Neural progenitor cell (in vitro differentiated cells): Measurements from ENCODE around the gene RNF152.

DNA sequence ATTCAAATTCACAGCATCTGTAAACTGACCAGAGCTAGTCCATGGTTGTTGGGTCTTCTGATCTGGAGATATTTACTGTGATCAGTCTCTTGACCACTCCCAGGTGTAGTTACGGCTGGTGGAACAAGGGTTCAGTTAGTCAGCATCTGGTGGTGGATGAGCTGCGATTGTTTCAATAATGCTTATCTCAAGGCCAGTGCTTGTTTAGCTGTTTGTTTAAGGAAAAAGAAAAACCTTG is 80.5 kb downstream of the PMAIP1 start:
- RAMPAGE, long total RNA = no peak

- RAMPAGE, long total RNA = no peak
Observed at GRCh38 chr18:61652153-61652500, 240.7 kb downstream of the RNF152 start.

- RAMPAGE, long total RNA = no peak
Observed at GRCh38 chr18:61864030-61864660, 28.7 kb downstream of the RNF152 start.

- RAMPAGE, long total RNA = no peak
Observed at GRCh38 chr18:61869864-61871131, 22.5 kb downstream of the RNF152 start.

DNA sequence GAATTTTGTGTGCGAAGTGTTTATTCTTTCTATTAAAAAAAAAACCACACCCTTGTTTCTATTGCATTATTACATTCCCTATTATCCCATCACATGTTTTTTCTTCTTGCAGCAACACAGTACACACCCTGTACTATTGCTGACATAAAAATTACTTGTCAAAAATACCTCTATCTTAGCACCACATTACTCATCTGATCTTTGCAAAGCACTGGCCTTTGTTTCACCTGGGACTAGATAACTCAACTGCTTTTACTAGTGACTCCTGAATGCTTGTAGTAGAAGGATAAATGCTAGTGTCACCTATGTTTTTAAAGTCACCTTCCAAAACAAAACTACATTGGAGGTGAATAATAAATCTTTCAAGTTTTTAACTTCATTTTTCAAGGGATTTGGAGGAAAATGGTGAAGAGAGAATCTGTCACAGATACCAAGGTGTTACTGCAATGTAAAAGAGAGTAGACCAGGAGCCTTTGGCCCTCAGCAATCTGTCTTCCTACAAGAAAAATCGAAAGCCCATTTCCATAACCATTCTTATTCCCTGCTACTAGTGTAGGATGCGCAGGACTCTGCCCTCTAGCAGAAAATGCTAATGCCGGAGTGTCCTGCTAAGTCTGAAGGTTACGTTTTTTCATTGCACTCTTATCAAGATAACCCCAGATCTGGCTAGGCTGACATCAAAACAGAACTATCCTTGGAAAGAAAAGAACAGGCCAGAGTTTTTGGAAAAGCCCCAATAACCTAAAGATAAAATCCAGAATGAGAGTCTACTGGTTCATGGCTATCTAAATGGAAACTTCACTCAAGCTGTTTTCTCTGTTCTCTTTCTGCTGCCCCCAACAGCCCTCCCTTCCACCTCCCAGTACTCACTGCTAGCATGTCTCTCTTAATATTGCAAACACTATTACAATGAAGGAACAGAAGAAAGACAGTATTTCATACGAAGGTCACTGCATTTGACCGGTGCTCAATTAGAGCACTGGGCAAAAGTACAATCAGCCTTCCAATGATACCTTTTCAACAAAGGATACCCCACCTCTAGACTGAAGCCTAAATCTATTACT is 1.1 kb downstream of the RNF152 start:
- RAMPAGE, long total RNA = no peak

- RAMPAGE, long total RNA = no peak
Observed at GRCh38 chr18:61892466-61892852, 348 bp downstream of the RNF152 start.

DNA sequence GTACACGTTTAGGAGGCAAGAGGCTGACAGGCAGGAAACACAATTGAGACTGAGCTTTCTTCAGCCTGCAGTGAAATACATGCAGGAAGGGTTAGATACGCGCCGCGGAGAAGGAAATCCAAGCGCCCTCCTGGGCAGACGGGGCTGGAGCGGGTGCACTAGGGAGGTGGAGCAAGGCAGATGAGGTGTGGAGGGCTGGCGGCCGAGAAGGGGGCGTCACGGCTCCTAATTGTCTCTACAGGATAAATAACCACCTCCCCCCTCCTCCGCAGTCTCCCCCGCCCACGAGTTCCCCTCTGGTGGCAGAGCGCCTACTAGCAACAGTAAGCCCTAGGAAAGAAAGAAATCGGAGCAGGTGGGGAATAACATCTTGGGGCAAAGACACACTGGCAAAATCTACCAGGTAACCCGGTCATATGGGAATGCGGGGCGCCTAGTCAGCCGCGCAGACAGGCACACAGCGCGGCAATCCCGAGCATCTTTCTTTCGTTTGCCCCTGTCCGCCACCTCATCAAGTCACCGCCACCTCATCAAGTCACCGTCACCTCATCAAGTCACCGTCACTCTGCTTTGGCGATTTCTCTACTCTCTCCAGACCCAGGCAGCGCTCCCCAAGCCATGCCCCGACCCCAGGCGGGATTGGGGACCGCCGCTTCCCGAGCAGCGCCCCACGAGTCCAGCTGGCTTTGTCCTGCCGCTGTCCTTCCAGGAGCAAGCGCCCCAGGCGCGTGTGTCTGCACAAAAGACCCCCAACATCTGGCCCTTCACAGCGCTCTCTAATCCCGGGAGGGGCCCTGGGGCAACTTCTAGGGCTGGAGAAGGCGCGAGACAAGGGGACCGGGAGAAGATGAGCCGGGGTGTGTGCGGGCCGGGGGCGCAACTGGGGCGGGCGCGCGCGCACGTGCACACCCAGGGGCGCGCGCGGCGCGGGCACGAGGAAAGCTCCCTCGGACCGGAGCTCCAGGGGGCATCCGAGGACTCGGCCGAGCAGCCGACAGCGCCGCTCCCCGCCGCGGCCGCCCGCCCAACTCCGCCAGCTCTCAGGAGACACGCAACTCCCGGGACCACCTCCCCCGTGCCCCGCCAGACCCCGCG is at the start of gene RNF152:
RNF152 (minus strand) TSS at position 155 of the 1,095 bp plus-strand sequence.
- RAMPAGE, long total RNA = no peak

GRCh38 chr18:61900536-61900993 is 7.8 kb upstream of the RNF152 start:
- RAMPAGE, long total RNA = no peak

GRCh38 chr18:61949729-61950486 is 57.1 kb upstream of the RNF152 start:
- RAMPAGE, long total RNA = no peak

DNA sequence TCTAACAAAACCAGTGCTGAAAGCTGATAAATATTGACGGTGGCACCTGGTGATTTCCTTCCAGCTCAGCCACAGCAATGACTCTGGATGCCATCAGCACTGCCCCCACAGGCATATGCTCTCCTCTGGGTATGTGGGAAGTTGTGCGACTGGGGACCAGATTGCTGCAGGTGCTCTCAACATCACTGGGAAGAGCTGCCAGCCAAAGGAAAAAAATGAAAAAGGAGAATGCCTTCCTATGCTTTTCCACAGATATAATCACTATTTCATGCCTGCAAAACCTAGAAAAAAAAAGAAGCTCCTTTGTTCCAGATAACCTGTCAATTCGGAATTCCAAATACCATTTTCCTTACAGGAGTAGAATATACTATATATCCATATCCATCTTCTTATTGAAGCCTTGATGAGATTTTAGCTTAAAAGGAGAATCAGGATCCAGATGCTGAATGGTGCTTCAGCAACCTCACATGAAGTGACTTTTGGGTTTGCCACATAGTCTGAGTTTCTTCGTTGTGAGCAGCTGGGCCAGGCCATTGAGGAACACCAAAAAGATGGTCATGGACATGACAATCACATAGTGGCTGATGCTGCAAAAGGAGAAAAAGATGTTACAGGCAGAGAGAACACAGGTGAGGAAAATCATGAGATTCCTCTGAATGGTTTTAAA is 141.3 kb downstream of the PIGN start:
- RAMPAGE, long total RNA = no peak

- RAMPAGE, long total RNA = no peak
Observed at GRCh38 chr18:62420048-62420484, 95.0 kb downstream of the TNFRSF11A start.

GRCh38 chr18:62420485-62421448 is 95.7 kb downstream of the TNFRSF11A start:
- RAMPAGE, long total RNA = no peak

DNA sequence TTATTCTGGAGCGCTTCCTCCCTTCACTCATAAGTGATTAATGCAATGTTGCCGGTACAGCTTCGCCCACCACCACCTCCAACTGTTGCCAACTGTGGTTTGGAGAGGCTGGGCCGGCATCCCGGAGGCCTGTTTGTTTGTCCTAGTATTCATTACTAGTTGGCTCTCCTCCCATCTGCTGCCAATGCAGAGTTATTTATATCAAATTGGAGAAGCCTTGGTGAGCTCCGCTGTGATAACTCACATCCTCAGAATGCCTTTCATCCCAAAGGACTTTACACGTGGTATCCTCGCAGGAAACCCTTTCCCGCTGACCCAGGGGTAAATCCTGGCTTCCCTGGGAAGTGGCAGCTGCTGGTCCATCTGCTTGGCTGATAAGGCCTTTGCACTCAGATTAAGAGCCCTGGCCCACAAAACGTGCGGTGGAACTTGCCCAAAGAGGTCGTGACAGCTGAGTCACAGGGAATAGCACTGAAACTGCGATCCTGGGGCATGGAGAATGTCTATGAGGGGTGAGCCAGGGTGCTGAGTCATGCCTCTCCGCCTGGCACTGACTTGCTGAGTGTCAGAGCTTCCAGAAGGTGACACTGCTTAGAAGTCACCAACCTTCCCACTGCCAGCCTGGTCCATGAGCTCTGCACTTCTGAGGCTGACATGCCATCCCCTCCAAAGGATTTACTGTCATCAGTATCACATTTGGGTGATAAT is 71.9 kb upstream of the ZCCHC2 start:
- RAMPAGE, long total RNA = no peak

- RAMPAGE, long total RNA = no peak
Observed at GRCh38 chr18:62485577-62485984, 37.2 kb upstream of the ZCCHC2 start.

DNA sequence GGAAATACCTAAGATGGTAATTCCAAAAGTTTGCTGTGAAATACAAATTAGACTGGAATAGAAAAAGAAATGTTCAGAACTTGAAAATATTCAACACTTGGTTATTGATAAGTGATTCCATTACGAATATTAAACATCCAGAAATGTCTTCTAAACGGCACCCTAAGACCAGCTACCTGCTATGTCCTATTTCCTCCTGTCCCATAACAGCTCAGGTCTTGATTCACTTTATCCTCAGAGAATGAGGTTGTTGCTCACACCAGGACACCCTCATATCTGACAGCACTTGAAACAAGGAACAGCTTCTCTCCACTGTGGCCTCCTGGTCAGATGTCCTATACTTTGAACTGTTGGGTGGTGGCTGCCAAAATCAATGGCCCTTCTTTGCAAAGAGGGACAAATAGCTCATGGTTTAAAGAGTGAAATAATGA is 24.3 kb upstream of the ZCCHC2 start:
- RAMPAGE, long total RNA = no peak

DNA sequence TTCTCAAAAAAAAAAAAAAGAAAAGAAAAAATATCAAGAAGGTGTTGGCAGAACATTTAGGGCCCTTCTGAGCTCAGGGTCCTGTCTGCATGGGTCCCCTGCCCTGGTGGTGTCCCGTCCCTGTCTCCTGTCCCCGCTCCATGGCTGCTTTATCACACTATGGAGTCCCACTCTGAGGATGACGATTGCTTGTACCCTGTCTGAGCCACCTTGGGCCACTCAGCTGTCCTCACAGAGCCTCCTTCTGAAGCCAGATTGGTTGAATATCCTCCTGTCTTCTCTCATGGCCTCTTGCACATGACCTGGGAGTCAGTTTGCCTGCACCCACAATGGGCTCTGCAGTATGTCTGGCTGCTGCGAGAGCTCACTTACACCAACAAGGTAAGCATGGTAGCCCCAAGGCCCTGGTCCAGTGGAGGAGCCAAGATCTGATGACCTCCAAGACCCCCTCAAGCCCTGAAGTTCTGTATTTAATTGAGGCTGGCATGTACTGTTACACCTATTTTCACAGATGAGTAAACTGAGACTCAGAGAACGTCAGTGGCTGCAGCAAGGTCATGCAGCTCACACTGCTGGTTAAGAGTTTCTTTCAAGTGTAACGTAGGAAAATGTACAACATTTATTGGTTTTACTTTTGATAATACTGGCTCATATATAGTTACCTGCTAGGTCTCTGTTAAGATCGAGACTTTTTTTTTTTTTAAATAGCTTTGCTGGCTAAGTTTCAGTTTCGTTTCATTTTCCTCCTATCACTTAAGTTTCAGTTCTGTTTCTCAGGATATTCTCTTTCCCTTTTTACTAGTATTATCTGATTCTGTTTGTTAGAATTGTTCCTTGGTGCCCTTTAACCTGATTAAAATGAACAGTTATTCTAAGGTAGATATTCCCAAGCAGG is 16.9 kb upstream of the ZCCHC2 start:
- RAMPAGE, long total RNA = no peak

DNA sequence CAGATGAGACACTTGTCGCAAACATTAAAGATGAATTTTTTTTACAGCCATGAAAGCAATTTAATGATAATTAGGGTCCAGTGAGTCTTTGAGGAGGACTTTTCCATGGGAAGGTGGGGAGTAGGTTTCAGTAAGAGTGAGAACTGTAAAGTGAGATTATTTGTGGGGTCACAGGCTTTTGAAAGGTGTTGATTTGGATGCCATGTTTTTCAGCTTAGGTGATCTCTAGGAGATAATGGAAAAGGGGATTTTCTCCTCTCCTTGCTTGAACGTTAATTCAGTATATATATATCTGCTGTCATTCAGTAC is 2.4 kb downstream of the ZCCHC2 start:
- RAMPAGE, long total RNA = no peak

GRCh38 chr18:62533758-62534478 is 11.1 kb downstream of the ZCCHC2 start:
- RAMPAGE, long total RNA = no peak

GRCh38 chr18:62596475-62597079 is 73.8 kb downstream of the ZCCHC2 start:
- RAMPAGE, long total RNA = no peak

DNA sequence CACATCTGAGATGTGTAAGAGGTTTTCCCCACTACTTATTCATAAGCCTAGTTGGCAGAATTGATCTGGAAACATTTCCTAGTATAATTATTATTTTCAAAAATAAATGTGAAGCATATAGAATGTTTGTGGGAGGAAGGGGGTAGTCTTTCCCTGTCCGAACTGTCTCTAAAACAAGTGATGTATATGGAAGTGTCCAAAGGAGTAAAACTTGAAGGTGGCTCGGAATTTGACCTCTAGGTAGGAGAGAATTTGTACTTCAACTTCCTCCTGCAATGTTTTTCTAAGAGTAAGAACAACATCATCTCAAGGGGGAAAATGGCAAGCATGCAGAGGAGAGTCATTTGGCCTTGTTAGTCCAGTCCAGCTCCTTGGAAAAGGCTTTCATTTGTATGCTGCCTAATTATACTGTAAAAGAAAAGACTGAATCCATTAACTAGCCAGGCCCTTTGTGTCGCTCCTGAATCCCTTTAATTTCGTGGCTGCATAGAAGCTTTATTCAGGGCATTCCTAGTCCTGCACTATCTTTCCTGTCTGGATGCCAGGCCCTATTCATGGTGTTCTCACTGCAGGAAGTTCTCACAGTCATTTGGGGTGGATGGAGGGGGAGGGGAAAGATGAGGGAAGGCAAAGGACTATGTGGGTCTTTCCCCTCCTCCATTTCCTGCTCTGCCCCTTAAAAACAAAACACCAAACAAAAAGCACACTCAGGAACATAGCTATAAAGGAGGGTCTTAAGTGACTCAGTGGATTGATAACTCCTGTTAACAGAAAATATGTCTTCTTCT is 36.0 kb downstream of the PHLPP1 start:
- RAMPAGE, long total RNA = no peak